ENCODE measurements around a stretch of chr2.

GRCh38 chr2:85276441-85276894, 51.3 kb downstream of the TGOLN2 start:
- PRO-cap: no peak

- PRO-cap: no peak
These were observed 13.1 kb downstream of the TGOLN2 start for GRCh38 chr2:85314718-85315072.

GRCh38 chr2:85318113-85318677, 9.6 kb downstream of the TGOLN2 start:
- PRO-cap: no peak

- PRO-cap: no peak
These were observed 4.2 kb downstream of the TGOLN2 start for GRCh38 chr2:85323447-85324154.

GRCh38 chr2:85428134-85429256, 10.0 kb downstream of the SH2D6 start:
- PRO-cap: bidirectional peak, plus-strand start at chr2:85428877, minus-strand start at chr2:85428697

DNA sequence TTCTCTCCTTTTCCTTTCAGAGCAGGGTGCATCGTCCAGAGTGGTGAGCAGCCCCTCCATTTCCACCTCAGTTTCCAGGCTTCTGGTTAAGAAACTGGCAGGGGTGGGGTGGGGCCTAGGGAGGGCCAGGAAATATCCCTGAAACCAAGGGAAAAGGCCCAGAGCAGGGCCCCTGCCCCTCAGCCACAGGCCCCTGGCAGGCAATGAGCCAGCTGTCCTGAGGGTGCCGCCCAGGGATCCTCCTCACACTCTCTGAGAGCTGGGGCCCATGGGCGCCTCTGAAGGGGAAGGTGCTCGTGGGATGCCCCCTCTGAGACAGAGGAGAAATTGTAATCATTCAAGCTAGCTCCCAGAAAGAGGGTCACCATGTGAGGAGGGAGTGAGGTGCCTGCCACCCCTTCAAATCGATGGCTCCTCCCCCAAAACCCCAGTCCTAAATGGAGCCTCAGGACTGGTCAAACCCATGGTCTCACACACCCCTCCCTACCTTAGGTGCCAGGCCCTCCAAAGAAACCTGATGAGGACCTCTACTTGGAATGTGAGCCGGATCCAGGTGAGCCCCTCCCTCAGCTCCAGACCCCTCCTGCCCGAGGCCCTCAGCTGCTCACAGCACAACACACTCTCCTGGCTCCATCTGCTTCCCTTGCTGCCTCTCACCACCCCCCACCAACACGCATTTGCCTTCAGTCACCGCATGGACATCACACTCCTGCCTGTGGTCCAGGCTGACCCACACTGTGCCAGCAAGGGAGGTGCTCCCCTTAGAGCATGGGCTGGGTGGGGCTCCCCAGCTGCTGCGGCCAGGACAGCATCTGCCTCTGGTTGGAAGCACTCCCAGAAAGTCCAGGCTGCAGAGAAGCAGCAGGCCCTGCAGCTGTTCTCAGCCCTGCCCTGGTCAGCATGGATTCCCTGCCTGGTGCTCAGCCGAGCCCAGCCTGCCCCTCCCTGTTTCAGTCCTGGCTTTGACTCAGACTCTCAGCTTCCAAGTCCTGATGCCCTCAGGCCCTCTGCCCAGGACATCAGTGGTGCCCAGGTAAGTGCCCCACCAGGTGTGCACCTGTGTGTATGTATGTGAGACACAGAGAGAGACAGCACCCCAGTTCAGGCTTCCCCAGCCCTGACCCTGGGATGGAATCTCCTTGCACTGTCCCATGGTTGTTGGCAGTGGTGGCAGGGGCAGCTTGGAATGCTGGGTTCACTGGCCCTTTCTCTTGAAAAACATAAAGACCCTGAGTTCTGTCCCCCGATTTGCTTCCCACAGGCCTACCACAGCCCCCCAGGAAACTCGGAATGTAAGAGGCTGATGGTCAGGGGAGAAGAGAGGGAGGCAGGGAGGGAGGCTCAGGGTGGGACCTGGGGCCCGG, 15.0 kb downstream of the SH2D6 start:
- PRO-cap: bidirectional peak, plus-strand start at position 831 of the sequence, minus-strand start at position 737 of the sequence

- PRO-cap: no peak
These were observed 16.4 kb downstream of the SH2D6 start for GRCh38 chr2:85434598-85435625.

DNA sequence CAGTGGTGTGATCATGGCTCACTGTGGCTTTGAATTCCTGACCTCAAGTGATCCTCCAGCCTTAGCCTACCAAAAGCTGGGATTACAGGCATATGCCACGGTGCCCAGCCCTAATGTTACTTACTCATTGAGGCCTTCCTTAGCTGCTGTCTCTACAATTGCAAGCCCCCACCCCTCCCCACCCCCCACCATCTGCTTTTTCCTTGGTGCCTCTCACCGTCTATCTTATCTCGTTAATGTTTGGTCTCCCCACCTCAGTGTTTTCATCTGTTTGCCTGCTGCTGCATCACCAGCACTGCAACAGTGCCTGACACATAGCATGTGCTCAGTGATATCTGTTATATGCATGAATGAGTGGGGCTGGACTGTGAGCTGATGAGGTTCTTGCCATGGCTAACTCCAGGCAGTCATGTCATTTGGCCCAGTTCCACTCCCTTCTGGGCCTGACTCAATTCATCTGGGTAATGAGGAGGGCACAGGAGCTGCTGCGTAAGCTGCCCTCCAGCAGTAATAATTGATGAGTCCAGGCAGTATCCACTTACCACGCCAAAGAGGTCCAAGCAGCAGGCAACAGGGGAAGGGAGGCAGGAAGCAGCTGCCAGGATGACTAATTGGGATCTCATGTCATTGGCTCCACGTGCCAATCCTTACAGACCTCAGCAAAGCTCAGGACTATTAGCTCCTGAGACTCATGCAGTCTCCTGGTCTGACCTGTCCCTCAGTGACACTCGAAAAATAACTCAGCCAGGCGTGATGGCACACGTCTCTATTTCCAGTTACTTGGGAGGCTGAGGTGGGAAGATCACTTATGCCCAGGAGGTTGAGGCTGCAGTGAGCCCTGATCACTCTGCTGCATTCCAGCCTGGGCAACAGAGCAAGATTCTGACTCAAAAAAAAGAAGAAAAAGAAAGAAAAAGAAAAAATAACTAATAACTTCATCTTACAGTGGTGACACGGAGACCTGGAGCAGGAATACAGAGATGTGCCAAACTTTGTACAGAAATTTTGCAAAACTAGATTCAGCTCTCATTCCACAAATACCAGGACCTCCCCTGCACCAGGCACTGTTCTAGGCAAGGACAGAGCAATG, 34.1 kb upstream of the MAT2A start:
- PRO-cap: no peak

- PRO-cap: no peak
These were observed 1.4 kb downstream of the MAT2A start for GRCh38 chr2:85540212-85540869.

DNA sequence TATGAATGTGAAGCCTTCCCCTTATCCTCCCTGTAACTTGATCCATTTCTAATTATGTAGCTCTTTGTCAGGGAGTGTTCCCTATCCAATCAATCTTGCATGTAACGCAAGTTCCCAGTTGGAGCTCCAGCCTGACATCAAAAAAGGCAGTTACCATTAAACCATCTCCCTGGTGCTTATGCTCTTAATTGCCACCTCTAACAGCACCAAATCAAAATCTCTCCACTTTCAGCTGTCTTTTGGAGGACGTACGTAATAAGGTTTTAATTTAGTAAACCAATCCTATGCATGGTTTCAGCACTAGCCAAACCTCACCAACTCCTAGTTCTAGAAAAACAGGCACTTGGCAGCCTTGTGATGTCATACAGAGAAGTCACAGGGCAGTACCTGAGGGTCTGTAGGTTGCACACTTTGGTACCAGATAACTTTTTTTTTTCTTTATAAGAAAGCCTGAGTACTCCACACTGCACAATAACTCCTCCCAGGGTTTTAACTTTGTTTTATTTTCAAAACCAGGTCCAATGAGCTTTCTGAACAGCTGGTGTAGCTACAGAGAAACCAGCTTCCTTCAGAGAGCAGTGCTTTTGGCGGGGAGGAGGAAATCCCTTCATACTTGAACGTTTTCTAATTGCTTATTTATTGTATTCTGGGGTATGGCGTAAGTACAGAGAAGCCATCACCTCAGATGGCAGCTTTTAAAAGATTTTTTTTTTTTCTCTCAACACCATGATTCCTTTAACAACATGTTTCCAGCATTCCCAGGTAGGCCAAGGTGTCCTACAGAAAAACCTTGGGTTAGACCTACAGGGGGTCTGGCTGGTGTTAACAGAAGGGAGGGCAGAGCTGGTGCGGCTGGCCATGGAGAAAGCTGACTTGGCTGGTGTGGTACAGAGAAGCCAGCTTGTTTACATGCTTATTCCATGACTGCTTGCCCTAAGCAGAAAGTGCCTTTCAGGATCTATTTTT, 5.6 kb downstream of the MAT2A start:
- PRO-cap: no peak

- PRO-cap: no peak
These were observed 708 bp upstream of the VAMP5 start for GRCh38 chr2:85583594-85583851.

GRCh38 chr2:85584824-85585707, 835 bp downstream of the VAMP5 start:
- PRO-cap: unidirectional peak, minus-strand start at chr2:85584962; bidirectional peak, plus-strand start at chr2:85585275, minus-strand start at chr2:85585146

DNA sequence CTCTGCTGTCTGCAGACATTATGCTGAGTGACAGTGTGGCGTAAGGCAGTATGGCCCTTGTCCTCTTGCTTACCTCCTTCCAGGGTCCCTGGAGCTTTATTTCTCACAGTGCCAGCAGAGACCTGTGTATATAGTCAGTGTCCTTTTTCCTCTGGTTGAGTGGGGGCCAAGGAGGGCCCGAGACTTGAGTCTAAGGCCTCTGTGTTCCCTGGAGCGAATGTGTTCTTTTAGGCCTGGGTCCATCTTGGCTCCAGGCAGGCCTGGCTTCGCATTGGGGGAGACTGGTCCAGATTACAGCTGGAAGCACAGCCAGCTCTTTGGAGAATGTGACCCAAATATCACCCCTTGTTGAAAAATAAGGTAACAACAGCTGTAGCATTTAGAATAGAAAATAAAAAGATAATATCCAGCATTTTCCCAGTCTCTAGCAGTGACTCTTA, 5.0 kb downstream of the VAMP5 start:
- PRO-cap: no peak

DNA sequence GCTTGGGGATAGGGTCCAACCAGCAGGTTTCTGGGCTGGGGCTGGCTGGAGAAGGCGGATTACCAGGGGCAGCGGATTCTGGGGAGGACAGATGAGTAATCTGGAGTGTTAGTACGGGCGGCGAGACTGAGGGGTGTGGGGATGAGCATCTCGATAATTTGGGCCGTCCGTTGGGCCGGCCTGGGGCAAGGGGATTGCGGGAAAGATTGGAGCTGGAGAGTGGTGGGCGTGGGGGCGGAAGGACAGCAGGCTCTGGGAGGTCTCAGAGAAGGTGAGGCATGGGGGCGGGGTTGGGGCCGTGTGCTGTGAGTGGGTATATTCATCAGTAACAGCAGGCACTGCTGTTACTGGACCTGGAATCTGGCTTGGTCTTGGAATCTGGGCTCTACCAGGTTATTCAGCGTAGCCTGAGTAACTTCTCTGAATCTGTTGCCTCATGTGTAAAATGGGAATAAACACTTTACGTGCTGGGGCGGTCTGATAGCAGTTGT, 363 bp downstream of the RNF181 start:
- PRO-cap: unidirectional peak, minus-strand start at position 254 of the sequence

DNA sequence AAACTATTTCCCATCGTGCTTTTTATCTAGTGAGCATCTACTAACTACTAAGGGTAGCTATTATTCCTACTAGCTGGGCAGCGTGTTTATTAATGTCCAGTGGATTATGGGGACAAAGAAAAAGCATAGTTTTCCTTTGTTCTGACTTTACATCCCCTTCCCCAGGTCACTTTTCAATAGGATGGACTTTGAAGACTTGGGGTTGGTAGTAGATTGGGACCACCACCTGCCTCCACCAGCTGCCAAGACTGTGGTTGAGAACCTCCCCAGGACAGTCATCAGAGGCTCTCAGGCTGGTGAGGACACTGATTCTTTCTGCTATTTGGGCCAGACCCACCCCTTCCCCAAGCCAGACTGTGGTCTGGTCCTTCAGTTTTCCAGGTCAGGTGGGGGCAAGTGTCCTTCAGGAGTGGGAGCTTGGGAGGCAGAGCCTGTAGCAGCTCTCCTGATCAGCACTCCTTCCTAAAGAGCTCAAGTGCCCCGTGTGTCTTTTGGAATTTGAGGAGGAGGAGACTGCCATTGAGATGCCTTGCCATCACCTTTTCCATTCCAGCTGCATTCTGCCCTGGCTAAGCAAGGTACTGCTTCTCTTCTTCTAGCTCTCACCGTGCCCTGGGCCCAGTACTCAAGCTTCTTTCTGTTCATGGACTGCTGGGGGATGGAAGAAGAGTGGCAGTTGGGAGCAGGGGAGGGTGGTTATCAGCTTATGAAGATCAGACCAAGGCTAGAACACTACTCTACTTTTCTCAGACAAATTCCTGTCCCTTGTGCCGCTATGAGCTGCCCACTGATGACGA, 1.0 kb downstream of the RNF181 start:
- PRO-cap: no peak

DNA sequence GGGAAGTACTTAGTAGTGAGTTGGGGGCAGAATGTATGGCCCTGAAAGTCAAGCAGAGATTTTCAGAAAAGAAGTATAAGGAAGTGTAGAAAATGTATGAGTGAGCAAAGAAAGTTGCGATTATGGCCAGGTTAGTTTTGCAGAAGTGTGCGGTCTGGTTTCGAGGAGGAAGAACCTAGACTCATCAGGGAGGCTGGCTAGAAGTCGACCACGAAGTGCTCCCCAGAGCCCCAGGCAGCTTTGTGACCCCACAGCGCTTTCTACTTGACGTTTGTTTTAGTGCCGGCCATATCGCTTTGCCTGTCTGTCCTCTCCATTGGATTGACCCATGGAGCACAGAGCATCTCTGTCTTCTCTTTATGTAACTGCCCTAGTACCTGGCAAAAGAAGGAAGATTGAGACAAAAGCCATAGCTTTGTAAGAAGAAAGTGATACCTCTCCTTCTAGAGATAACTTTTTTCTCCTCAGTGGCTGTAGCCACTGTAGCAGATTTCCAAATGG, 19.8 kb downstream of the SFTPB start:
- PRO-cap: no peak

GRCh38 chr2:85656186-85656891, 11.7 kb downstream of the SFTPB start:
- PRO-cap: no peak

DNA sequence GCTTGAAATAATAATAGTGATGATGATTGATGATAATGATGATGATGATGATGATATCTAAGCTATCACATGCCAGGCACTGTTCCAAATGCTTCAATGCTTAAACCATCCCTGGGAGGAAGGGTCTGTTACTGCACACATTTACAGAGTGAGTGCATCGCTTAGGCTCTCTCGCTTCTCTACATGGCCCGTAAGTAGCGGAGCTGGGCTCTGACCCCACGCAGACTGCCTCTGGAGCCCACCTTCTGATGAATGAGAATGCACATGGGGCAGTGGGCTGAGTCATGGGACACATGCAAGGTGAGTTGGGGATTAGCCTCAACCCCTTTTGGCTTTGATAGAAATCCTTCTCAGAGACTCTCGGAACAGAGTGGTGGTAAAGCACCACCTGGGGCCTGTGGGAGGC, 15.6 kb downstream of the GNLY start:
- PRO-cap: no peak

GRCh38 chr2:85902397-85903167, 13.8 kb upstream of the ST3GAL5 start:
- PRO-cap: no peak

- PRO-cap: no peak
These were observed 19.1 kb upstream of the ST3GAL5 start for GRCh38 chr2:85907781-85908430.

Data from vermiform appendix (tissue), 1 donor.